ENCODE data around the genes WNT5B and CACNA1C.

- PRO-cap: no peak
- RAMPAGE, long total RNA, 3 experiments: no peak in any of the 3 experiments
These were observed at the start of gene WNT5B for GRCh38 chr12:1628948-1629278. Gene WNT5B, plus strand, starts transcription at chr12:1629231.

DNA sequence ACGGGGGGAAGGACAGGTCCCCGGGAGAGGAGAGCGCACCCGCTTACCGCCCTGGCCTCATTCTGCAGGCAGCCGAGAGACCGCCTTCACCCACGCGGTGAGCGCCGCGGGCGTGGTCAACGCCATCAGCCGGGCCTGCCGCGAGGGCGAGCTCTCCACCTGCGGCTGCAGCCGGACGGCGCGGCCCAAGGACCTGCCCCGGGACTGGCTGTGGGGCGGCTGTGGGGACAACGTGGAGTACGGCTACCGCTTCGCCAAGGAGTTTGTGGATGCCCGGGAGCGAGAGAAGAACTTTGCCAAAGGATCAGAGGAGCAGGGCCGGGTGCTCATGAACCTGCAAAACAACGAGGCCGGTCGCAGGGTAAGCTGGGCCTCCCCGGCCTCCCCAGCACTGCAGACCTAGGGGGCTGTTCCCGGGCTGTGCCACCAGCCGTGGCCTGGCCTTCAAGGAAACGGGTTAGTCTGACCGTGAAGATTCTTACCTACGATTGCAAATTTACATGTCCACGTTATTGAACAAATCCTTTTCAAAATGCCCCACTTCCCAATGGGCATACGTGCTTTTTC, 10.7 kb downstream of the WNT5B start:
- PRO-cap: no peak
- RAMPAGE, long total RNA, 3 experiments: no peak in any of the 3 experiments

DNA sequence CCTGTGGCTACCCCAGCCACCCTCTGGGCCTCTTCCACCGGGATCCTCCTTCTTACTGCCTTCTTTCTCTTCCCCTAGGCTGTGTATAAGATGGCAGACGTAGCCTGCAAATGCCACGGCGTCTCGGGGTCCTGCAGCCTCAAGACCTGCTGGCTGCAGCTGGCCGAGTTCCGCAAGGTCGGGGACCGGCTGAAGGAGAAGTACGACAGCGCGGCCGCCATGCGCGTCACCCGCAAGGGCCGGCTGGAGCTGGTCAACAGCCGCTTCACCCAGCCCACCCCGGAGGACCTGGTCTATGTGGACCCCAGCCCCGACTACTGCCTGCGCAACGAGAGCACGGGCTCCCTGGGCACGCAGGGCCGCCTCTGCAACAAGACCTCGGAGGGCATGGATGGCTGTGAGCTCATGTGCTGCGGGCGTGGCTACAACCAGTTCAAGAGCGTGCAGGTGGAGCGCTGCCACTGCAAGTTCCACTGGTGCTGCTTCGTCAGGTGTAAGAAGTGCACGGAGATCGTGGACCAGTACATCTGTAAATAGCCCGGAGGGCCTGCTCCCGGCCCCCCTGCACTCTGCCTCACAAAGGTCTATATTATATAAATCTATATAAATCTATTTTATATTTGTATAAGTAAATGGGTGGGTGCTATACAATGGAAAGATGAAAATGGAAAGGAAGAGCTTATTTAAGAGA, 16.8 kb downstream of the WNT5B start:
- PRO-cap: no peak
- RAMPAGE, long total RNA, 3 experiments: no peak in any of the 3 experiments

GRCh38 chr12:1695212-1695980, 4.5 kb downstream of the ADIPOR2 start:
- PRO-cap: no peak
- RAMPAGE, long total RNA, 3 experiments: no peak in any of the 3 experiments

DNA sequence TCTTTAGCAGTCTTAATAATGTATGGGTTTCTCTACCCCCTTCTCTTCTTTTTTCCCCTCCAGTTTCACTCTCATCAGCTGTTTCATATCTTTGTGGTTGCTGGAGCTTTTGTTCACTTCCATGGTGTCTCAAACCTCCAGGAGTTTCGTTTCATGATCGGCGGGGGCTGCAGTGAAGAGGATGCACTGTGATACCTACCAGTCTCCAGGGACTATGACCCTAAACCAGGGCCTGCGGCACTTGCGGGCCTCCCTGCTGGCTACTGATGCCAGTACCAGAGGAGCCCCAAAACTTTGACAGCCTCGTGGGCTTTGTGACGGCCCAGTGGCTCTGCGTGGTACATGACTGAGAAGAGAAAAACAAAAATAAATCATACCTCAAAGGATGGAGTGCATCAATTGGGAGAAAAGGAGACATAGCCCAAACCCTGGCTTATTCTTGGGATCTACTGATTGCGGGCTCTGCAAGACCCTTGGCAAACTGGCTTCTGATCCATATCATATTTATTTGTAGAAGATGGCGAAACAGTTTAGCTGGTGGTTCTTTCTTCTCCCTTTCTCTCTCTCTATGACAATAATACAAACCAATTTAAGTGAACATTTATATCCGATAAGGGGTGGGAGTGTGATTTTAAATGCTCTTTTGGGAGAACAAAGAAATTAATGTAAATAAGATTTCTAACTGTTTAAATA, 34.3 kb upstream of the LRTM2 start:
- PRO-cap: no peak
- RAMPAGE, long total RNA, 3 experiments: no peak in any of the 3 experiments

DNA sequence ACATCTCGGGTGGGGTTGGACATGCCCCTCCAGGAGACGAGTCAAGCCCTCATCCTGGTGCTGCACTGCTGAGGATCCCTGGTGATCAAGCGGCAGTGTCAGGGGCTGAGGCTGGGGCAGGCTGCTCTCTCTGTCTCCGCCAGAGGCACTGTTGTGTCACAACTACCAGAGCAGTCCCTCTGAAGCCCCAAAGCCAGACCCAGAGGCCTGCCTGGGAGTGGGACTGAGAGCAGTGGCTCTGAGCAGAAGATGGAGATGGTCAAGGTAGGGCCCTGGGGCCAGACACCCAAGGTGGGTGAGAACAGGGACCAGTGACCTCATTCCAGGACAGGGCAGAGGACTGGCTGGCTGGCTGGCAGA, 19.7 kb upstream of the LRTM2 start:
- PRO-cap: no peak
- RAMPAGE, long total RNA, 3 experiments: no peak in any of the 3 experiments

DNA sequence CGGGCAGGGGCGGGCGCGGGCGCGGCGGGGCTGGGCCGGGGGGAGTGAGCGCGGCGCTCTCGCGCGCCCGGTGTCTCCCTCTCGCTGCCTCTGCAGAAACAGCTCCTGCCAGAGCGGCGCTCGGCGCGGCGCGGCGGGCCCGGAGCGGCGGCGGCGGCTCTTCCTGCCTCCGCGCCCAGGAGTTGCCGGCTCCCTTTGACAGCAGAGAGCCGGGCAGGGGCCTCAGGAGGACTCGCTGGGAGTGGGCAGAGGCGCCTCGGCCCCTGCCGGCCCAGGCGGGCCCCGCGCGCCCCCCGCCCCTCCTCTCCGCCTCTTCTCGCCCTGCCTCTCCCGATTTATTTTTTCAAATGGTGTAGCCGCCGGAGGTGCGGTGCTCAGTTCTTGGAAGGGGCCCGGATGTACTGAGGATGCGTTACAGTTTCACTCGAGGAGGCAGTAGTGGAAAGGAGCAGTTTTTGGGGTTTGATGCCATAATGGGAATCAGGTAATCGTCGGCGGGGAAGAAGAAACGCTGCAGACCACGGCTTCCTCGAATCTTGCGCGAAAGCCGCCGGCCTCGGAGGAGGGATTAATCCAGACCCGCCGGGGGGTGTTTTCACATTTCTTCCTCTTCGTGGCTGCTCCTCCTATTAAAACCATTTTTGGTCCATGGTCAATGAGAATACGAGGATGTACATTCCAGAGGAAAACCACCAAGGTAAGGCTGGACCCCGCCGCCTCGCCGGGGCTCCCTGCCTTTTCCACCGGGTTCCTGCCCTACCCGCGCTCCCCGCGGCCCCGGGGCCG, at the start of gene CACNA1C:
Gene CACNA1C (plus strand): TSS at position 73 of the 786 bp plus-strand sequence.
- PRO-cap: bidirectional peak, plus-strand start at position 111 of the sequence, minus-strand start outside the sequence
- RAMPAGE, long total RNA, 3 experiments: no peak in any of the 3 experiments

- PRO-cap: no peak
- RAMPAGE, long total RNA, 3 experiments: no peak in any of the 3 experiments
These were observed 71.7 kb downstream of the CACNA1C start for GRCh38 chr12:2124387-2125011.

DNA sequence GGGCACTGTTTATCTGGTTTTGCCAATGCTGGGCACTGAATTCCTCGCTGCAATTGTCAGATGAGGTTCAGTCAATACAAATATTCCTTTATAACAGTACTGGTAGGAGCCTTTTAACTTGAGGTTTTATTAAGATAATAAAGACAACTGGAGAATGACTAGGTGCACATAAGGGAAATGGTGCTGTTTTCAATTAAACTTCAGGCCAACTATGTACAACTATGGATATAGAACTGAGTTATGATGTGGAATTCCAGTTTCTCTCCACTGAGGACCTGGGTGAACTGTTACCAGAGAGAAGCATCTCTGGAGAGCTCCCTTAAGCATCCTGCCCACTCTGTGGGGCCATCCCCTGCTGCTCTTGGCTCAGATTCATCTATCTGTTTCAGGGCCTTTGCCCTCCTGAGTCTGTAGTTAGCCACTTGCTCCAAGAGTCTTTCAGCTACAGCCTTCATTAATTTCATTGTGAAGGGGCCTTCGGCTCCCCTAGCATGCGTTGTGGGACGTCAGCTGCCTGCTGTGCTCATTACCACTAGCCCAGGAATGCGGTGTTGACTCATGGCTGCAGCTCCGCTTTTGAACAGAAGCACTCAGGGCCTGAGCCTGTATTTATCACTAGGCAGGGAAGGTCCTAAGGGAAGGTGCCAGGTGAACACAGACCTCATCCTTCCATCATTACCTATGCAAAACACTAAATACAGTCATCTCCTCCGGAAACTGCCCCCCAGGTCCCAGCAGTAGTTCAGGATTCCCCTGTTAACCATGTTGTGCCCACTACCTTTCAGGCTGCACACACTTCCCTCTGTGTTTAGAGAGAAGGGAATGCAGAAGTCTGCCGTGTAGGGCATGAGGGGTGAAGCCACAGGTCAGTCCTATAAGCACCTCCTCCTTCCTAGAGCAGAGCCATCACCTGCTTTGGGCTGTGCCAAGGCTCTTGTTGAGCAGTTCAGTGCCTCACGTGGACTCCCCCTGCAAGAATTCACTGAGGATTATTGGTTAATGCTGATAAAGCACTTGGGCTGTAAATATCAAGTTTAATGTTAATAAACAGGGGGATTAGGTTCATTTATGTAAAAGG, 191.3 kb downstream of the CACNA1C start:
- PRO-cap: no peak
- RAMPAGE, long total RNA, 3 experiments: no peak in any of the 3 experiments

- PRO-cap: unidirectional peak, plus-strand start at chr12:2336545
- RAMPAGE, long total RNA, 3 experiments: no peak in any of the 3 experiments
These were observed 283.5 kb downstream of the CACNA1C start for GRCh38 chr12:2336269-2336764.

DNA sequence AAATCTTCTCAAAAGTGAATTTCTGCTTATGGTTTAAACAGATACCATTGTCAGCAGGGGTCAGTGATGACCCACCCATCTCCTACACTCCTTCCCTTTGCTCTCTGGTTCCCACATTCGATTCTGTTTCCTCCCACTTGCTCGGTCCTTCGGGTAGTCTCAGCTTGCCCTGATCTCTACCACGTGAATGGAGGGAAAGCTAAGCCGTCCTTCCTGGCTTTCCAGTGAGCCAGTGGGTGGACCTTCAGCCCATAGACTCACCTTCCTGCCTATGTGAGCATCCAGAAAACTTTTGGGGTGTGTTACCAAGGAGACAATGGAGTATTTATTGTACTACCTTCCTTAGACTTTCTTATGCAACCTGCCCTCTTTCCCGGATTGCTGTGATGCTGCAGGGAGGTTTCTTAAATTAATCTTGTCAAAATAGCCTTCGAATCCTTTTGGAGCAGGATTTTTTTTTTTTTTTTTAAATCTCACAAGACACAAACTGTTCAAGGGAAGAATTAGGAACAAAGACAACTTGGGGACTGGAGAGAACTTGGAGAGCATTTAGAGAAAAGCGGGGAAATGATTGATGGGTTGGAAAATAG, 306.4 kb downstream of the CACNA1C start:
- PRO-cap: no peak
- RAMPAGE, long total RNA, 3 experiments: no peak in any of the 3 experiments

GRCh38 chr12:2449298-2449556, 345.5 kb upstream of the FKBP4 start:
- PRO-cap: no peak
- RAMPAGE, long total RNA, 3 experiments: no peak in any of the 3 experiments

GRCh38 chr12:2621493-2621811, 173.3 kb upstream of the FKBP4 start:
- PRO-cap: no peak
- RAMPAGE, long total RNA, 3 experiments: no peak in any of the 3 experiments

DNA sequence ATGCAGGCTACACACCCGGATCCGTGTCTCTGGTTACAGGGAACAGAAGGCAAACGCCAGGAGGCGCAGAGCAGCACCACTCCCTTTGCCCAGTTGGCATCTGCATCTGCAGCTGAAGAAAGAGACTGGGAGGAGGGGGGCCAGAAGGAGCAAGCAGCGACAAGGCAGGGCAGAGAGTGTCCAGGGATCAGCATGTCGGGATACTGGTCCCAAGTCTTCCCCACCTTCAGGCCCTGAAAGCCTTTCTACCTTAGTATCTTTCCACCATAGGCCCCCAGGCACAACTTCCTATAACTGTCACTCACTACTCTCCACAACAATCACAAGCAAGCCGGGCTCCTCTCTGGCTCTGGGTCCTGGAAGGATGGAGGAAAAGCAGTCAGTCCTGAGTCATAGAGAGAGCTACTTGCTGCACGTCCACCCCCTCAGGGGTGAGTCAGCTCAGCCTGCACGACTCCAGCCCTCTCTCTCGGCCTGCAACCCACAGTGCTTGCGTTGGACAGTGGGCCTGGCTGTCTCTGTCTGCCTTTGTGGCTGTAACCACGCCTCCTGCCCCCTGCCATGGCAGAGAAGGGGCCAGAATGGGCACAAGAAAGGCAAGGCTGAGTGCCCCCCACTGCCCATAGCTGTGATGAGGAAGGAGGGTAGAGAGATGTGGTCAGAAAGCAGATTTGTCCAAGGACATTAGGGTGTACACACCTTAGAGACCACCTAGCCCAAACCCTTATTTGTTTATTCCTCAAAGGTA, 154.1 kb upstream of the FKBP4 start:
- PRO-cap: no peak
- RAMPAGE, long total RNA, 3 experiments: no peak in any of the 3 experiments

DNA sequence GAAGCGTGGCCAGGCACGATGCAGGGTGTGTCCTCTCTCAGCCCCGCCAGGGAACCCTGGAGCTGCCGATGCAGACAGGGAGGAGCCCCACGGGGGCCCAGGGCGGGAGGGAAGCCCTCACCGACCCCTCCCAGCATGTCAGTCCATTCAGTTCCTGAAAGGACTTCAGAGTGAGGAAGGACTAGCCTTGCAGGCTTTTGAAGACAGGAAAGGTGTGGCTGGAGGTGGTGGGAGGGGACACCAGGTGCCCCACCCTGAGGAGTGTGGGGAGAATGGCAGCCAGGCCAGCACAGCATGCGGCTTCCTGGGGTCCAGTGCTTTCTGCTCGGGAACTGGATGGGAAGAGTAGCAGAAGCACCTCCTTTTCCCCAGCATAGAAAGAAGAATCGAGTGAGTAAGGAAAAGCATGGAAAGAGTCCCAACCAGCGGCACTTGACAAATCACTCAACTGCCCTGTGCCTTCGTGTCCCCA, 110.9 kb upstream of the FKBP4 start:
- PRO-cap: no peak
- RAMPAGE, long total RNA, 3 experiments: no peak in any of the 3 experiments

DNA sequence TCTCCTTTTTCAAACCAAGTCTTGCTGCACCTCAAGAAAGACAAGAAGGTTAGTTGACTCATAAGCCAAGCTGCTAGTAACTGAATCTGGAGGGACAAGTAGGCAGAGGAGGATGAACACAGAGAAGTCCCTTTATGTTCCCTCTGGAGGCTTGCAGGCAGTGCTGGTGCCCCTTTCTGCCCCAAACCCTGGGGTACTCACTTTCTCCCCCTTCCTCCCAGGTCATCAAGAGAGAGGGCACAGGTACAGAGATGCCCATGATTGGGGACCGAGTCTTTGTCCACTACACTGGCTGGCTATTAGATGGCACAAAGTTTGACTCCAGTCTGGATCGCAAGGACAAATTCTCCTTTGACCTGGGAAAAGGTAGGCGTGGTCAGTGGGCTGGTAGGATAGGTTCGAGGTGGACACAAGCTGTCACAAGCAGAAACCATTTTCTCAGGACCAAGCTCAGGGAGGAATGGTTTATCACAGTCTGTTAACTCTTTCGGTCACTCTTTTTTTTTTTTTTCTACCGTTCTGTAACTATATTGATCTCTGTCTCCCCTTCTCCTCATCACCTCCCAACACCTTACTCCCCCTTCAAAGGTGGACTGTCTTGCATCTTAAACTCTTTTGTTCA, 2.3 kb downstream of the FKBP4 start:
- PRO-cap: no peak
- RAMPAGE, long total RNA, 3 experiments: no peak in any of the 3 experiments

DNA sequence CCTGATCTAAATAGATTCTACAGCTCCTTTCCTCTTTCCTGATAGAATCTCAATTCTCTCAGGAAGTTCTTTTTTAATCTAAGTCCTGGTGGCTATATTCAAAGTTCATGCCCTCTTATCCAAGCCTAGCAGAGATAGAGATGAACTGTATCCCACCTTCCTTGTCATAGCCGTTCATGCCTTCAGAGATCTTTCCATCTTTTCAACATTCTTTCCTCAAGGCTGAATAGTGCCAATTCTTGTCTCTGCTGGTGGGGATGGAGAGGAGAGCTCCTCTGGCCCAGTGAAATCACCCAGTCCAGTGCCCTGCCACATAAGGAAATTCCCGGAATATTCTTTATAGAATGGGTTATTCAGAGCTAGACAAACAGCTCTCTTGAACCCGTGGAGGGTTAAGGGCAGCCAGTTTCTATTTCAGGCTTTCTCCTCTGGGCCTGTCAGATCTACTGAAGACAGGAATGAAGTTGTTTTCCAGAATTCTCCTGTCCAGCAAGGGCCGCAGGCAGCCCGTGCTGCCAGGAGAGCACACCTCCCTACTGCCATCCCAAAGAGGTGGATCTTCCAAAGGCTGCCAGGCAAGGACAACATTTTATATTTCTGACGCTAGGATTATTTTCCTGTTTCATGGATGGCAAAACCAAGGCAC, 8.1 kb upstream of the NRIP2 start:
- PRO-cap: no peak
- RAMPAGE, long total RNA, 3 experiments: no peak in any of the 3 experiments

DNA sequence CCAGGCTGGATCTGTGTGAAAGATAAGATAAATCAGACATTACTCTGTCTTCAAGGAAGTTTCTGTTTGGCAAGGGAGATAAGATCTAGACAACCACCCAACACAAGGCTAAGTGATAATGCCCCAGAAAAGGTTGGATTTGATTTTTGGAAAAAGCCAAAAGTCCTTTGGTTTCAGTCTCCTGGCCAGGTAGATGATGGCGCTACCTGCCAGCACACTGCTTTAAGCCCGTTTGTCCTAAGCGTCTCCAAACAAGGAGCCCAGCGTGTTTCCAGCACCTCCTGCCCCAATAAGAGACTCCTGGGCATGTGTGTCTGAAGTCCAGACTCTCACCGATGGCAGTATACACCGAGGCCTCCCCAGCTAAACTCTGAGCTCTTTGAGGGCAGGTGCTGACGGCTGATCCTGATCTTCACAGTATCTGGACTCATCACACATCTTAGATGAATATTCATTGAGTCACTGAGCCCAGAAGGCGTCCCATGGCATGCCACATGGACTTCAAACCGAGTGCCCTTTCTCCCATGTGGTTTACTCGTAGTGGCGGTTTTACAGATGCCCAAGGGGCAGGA, 896 bp upstream of the TEAD4 start:
- PRO-cap: no peak
- RAMPAGE, long total RNA, 3 experiments: no peak in any of the 3 experiments

GRCh38 chr12:3041564-3041978, 35.6 kb upstream of the TSPAN9 start:
- PRO-cap: no peak
- RAMPAGE, long total RNA, 3 experiments: no peak in any of the 3 experiments

DNA sequence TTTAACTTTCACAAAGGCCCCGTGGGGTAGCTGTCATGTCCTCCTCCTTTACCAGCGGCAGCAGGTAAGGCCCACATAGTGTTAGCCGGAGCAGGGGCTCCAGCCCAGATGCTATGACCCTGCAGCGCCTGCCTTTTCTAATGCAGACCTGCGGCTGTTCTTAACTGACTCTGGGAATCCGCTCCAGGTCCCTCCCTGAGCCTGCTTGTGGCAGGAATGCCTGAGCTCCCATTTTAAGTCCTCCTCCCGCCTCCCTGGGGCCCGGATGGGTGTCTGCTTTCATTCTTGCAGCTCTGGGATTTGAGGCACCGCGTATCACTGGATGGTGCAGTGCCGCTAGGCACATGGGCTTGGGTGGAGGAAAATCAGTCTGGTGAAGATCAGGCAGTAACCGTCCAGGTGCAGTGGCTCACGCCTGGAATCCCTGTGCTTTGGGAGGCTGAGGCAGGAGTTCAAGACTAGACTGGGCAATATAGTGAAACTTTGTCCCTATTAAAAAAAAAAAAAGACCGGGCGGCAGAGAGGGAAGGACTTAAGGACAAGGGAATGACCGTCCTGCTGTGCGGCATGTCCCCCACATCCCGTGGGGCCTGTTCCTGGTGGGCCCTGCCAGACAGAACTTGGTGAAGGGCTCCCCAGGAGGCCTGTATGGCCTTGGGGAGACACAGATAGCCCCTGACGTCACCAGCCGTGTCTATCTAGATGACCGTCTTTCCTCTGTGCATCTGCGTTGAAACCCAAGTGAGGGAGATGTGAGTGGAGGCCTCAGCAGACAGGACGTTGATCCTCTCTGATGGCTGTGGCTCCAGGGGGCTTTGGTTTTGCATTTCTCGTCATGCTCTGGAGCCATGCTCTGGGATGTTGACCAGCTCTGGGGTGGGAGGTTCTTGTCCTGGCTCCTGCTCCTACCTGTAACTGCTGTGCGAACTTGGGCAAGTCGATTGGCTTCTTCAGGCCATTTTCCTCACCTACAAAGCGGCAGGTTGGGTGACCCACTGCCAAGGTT, 7.8 kb downstream of the TSPAN9 start:
- PRO-cap: no peak
- RAMPAGE, long total RNA, 3 experiments: no peak in any of the 3 experiments

Data from gastrocnemius medialis (tissue), 3 donors.